ENCODE measurements around a stretch of chr12.

- PRO-cap: no peak
CAGE:
- cytosol, long polyA minus RNA: no peak
- cytosol, long polyA plus RNA: no peak
- long polyA plus RNA: no peak
- nucleus, long polyA minus RNA: no peak
- nucleus, long polyA plus RNA: no peak
These were observed 117.6 kb upstream of the NCOR2 start for GRCh38 chr12:124684896-124685580.

- PRO-cap: no peak
CAGE:
- cytosol, long polyA minus RNA: no peak
- cytosol, long polyA plus RNA: no peak
- long polyA plus RNA: no peak
- nucleus, long polyA minus RNA: no peak
- nucleus, long polyA plus RNA: no peak
These were observed 96.9 kb downstream of the SCARB1 start for GRCh38 chr12:124766732-124767160.

DNA sequence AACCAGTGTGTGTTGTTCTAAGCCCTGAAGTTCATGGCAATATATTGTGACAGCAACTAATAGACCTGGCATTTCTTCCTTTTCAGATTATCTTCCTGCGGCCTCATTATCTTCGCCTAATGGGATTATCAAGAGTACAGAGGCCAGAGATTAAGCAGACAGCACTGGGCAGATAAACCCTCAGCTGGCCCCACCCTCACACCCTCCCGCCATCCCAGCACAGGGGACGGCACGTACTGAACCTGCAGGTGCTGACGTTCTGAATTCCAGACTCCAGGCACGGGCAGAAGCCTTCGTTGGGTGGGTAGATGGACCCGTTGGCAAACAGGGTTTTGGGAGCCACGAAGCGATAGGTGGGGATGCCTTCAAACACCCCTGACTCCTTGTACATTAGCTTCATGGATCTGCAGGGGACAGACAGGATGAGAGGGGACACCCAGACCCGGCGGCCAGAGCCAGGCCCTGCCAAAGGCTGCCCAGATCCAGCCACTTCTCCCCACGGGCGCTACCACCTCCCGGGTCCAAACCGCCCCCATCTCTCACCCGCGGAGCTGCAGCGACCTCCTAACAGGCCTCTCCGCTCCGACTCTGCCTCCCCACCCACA is 56.0 kb downstream of the SCARB1 start:
- PRO-cap: no peak
CAGE:
- cytosol, long polyA minus RNA: no peak
- cytosol, long polyA plus RNA: no peak
- long polyA plus RNA: no peak
- nucleus, long polyA minus RNA: no peak
- nucleus, long polyA plus RNA: no peak

DNA sequence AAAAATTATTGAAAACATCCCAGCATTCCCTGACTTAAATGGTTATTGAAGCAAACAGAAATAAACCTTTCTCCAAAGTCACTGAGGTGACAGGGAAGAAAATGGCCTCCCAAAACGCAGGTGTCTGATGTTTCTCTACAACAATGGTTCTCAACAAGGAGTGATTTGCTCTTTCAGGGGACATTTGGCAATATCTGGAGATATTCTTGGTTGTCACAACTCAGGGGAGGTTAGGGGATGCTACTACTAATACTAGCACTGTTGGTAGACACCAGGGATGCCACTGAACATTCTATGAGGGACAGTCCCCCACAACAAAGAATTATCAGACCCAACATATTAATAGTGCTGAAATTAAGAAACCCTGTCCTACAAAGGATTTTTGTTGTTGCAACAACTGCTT is 2.3 kb upstream of the UBC start:
- PRO-cap: no peak
CAGE:
- cytosol, long polyA minus RNA: no peak
- cytosol, long polyA plus RNA: no peak
- long polyA plus RNA: no peak
- nucleus, long polyA minus RNA: no peak
- nucleus, long polyA plus RNA: no peak

GRCh38 chr12:125149655-125150407 is 36.4 kb upstream of the TMEM132B start:
- PRO-cap: no peak
CAGE:
- cytosol, long polyA minus RNA: no peak
- cytosol, long polyA plus RNA: no peak
- long polyA plus RNA: no peak
- nucleus, long polyA minus RNA: no peak
- nucleus, long polyA plus RNA: no peak

DNA sequence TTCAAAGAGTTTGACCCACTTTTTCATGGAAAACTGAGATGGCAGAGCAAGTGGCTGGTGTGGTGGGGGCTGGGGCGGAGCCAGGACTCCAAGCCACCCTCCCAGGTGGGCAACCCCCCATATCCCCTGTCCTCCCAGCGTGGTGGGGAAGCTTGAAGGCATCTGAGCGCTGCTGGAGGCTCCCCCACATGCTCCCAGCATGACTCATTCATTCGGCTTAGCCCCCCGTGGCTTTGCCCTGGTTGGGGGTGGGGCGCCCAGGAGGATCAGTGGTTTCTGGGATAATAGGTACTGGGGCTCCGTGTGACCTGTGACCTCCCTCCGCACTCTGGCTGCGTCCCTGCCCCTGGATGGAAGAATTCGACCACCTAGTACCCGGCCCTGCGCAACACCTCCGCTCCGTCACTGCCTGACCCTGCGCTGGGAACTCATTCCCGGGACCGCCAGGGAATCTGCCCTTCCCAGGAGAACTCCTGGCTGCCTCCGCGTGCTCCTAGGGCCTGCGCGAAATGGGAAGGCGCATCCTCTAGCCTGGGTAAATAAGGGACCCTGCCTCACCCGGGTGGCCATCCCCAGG is 887 bp upstream of the TMEM132B start:
- PRO-cap: no peak
CAGE:
- cytosol, long polyA minus RNA: no peak
- cytosol, long polyA plus RNA: no peak
- long polyA plus RNA: no peak
- nucleus, long polyA minus RNA: no peak
- nucleus, long polyA plus RNA: no peak

DNA sequence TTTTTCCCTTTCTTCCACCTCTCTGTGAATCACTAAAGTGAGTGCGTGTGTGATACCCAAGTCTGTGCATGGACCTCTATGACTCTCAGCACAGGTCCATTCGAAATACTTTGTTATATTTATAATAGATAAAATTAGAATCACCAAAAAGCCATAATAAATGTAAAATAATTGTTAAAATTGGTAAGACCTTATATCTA is 787.6 kb downstream of the TMEM132B start:
- PRO-cap: no peak
CAGE:
- cytosol, long polyA minus RNA: no peak
- cytosol, long polyA plus RNA: no peak
- long polyA plus RNA: no peak
- nucleus, long polyA minus RNA: no peak
- nucleus, long polyA plus RNA: no peak

- PRO-cap: no peak
CAGE:
- cytosol, long polyA minus RNA: no peak
- cytosol, long polyA plus RNA: no peak
- long polyA plus RNA: no peak
- nucleus, long polyA minus RNA: no peak
- nucleus, long polyA plus RNA: no peak
These were observed 970.6 kb downstream of the TMEM132B start for GRCh38 chr12:126156728-126157304.

- PRO-cap: no peak
CAGE:
- cytosol, long polyA minus RNA: no peak
- cytosol, long polyA plus RNA: no peak
- long polyA plus RNA: no peak
- nucleus, long polyA minus RNA: no peak
- nucleus, long polyA plus RNA: no peak
These were observed 1109.2 kb upstream of the TMEM132C start for GRCh38 chr12:127157288-127158704.

DNA sequence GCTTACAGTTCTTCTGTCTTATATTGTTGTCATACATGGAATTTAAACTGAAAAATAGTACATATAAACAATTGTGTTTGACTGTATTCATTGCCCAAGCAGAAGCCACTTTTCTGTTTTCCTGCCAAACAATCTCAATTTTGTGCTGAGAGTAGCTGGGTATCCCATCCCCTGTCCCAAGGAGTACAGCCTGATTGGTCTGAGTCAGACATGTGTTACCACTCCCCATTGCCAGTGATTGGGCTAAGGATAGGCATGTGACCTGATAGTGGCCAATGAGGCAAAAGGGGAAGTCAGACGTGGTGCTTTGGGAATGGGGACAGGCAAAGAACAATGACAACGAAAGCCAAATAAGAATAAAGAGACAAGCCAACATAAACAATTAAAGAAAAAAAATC is 626.9 kb upstream of the TMEM132C start:
- PRO-cap: no peak
CAGE:
- cytosol, long polyA minus RNA: no peak
- cytosol, long polyA plus RNA: no peak
- long polyA plus RNA: no peak
- nucleus, long polyA minus RNA: no peak
- nucleus, long polyA plus RNA: no peak

DNA sequence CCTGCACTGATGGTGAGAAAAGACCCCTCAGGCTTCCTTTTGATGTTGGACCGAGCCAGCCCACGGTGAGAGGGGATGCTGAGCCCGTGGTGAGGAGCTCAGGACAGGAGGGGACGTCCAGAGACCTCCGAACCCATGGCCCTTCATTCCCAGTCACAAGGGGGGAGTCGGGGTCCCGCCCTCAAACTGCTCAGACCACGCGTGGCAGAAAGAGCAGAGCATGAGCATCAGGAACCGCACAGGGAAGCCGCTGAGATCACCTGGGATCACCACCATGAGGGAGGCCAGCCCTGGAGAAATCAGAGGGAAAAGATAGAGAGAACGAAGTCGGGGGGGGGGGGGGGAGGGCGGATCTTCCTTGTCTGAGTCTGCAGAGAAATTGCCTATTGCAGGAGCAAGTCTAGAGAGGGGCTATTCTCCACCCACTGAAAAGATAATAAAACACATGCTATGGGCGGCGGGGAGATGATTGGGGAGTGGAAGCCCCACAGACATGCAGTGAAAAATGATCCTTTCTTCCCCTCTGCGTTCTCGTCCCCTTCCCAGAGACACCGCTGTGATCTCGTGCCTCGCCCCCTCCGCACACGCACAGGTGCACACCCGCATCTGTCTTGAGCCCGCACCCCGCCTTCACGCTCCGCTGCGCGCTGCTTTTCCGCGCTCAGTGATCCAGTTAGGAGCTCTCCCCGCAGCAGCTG is 850 bp upstream of the TMEM132C start:
- PRO-cap: no peak
CAGE:
- cytosol, long polyA minus RNA: no peak
- cytosol, long polyA plus RNA: no peak
- long polyA plus RNA: no peak
- nucleus, long polyA minus RNA: no peak
- nucleus, long polyA plus RNA: no peak

- PRO-cap: no peak
CAGE:
- cytosol, long polyA minus RNA: no peak
- cytosol, long polyA plus RNA: no peak
- long polyA plus RNA: no peak
- nucleus, long polyA minus RNA: no peak
- nucleus, long polyA plus RNA: no peak
These were observed 31.3 kb downstream of the SLC15A4 start for GRCh38 chr12:128792461-128792862.

- PRO-cap: no peak
CAGE:
- cytosol, long polyA minus RNA: no peak
- cytosol, long polyA plus RNA: no peak
- long polyA plus RNA: no peak
- nucleus, long polyA minus RNA: no peak
- nucleus, long polyA plus RNA: no peak
These were observed 9.1 kb downstream of the SLC15A4 start for GRCh38 chr12:128814541-128815189.

GRCh38 chr12:128830410-128831078 is 6.8 kb upstream of the SLC15A4 start:
- PRO-cap: no peak
CAGE:
- cytosol, long polyA minus RNA: no peak
- cytosol, long polyA plus RNA: no peak
- long polyA plus RNA: no peak
- nucleus, long polyA minus RNA: no peak
- nucleus, long polyA plus RNA: no peak

GRCh38 chr12:129474123-129474416 is 429.8 kb downstream of the TMEM132D start:
- PRO-cap: no peak
CAGE:
- cytosol, long polyA minus RNA: no peak
- cytosol, long polyA plus RNA: no peak
- long polyA plus RNA: no peak
- nucleus, long polyA minus RNA: no peak
- nucleus, long polyA plus RNA: no peak

- PRO-cap: no peak
CAGE:
- cytosol, long polyA minus RNA: no peak
- cytosol, long polyA plus RNA: no peak
- long polyA plus RNA: no peak
- nucleus, long polyA minus RNA: no peak
- nucleus, long polyA plus RNA: no peak
These were observed 1.0 kb upstream of the RIMBP2 start for GRCh38 chr12:130717087-130717557.

GRCh38 chr12:130801119-130801357 is 38.0 kb downstream of the STX2 start:
- PRO-cap: no peak
CAGE:
- cytosol, long polyA minus RNA: no peak
- cytosol, long polyA plus RNA: no peak
- long polyA plus RNA: no peak
- nucleus, long polyA minus RNA: no peak
- nucleus, long polyA plus RNA: no peak

DNA sequence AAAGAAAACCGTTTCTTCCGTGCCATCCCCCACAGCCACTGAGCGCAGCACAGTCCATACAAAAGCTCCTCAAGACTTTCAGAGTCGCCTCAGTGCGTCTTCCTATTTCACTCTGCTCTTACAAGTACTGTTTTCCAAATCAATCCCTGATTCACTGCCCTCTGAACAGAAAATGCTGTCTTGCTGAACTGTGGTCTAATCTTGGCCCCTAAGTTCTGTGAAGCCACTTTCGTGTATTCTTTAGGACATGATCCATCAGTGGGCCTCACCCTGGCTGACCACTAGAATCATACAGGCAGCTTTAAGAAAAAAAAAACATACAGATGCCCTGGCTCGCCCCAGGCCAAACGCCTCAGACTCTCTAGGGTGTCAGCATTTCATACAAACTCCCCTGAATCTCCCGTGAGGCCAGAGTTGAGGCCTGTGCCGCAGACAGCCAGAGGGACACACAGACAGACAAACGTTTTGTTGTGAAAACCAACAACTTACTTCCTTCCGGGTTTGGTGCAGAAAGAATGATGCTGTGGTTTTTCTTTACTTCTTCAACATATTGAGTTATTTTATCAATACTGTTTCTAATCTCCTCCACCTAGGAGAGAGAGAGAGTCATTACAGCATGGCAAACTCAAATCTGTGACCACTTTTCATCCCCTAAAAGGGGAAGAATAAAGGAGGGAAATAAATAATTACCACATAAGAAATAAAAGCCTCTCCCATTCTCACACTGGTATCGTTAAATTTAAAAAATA is 17.7 kb downstream of the STX2 start:
- PRO-cap: no peak
CAGE:
- cytosol, long polyA minus RNA: no peak
- cytosol, long polyA plus RNA: no peak
- long polyA plus RNA: no peak
- nucleus, long polyA minus RNA: no peak
- nucleus, long polyA plus RNA: no peak

DNA sequence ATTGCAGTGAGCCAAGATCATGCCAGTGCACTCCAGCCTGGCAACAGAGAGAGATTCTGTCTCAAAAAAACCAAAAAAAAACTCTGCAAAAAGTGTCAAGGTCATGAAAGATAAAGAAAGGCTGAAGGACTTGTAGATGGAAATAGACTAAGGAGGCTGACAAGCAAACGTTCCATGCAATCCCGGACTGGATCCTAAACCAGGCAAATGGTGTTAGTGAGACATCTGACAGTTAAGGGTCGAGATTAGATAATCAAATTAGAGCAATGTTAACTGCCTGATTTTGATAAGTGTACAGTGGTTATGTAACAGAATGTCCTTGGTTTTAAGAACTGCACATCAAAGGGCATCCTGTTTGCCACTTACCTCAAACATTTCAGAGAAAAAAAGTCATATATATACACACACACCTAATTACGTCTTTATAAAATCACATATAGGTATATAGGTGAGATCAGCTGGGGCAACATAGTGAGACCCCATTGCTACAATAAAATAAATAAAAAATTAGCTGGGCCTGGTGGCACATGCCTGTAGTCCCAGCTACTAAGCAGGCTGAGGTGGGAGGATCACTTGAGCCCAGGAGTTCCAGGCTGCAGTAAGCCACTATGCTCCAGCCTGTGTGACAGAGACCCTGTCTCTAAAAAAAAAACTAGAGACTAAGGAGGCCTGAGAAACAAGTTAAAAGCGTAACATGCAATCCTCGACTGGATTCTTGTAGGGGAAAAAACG is 3.3 kb upstream of the RAN start:
- PRO-cap: no peak
CAGE:
- cytosol, long polyA minus RNA: no peak
- cytosol, long polyA plus RNA: no peak
- long polyA plus RNA: no peak
- nucleus, long polyA minus RNA: no peak
- nucleus, long polyA plus RNA: no peak

- PRO-cap: no peak
CAGE:
- cytosol, long polyA minus RNA: no peak
- cytosol, long polyA plus RNA: no peak
- long polyA plus RNA: no peak
- nucleus, long polyA minus RNA: no peak
- nucleus, long polyA plus RNA: no peak
These were observed 57.3 kb downstream of the ADGRD1 start for GRCh38 chr12:131011088-131011362.

All from endothelial cell of umbilical vein (primary cell).